ENCODE results near the genes NAALAD2 and FAT3.

- PRO-cap, result no peak
Measured at GRCh38 chr11:86032891-86034178, 35.5 kb downstream of the PICALM start.

GRCh38 chr11:86394856-86395572, 20.3 kb downstream of the CCDC81 start:
- PRO-cap, result no peak

DNA sequence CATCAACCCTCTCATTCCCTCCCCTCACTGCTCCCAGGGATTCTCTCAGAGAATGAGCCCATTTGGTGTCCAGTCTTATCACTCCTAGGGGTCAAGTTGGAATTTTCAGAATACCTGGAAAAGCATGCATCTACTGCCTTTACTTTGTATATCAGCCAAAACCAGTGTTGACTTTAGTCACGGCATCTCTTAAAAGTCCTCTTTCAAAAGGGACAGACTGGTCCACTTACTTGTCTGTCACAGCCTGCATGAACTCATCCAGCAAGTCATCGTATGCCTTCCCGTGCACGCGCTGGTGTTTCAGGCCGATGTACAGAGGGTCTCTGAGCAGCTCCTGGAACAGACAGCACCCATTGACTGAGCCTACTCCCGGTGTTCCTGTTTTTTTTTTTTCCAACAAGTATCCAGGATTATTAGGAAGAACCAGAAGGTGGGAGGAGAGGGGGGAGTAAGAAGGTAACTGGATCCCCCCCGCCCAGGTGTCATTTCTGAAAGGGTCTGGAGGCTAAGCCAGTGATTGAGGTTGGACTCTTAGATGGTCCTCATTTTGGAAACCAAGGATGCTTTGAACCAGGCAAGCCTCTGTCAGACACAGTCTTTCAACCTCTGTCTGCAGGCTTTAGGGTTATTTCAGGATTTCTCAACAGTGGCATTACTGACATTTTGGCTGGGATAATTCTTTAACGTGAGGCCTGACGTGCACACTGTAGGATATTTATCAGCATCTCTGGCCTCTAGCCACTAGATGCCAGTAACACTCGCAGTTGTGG, 112.6 kb downstream of the CCDC81 start:
- PRO-cap, result no peak

DNA sequence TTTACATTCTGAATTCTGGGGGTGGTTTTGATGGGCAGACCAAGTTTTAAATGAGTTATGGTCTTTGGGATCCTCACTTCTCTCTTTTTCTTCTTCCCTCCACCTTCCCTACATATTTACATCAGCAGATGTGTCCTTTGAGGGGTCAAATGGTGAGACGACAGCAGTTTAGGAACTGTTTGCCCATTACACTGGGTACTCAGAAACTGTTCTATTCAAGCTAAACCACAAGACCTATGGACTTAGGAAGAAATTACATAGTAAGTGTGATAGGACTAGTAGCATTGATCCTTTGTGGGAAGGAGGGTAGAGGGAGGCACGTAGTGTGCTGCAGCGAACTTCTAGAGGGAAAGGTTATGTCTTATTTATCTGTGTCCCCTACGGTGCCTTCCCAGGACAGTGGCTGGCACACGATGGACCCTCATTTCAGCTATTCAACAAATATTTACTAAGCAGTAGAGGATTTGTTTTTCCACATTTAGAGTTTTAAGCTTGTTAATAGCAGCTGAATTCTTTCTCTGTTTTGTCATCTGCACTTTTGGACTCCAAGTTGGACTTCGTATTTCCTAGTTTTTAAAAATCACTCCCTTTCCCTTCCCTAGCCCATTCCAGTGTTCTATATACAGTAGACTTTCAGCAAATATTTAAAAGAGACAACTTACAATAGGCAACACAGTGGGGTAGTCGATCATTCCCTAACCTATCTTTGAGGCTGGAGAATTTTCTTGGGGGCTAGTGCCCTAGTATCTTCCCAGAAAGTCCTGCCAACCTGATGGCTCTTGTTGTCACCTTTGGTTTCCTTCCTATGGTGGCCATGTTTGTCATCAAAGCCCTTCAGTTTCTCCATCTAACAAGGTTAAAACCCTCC, 13.9 kb downstream of the FZD4 start:
- PRO-cap, result no peak

GRCh38 chr11:86945802-86946449, 9.3 kb downstream of the FZD4 start:
- PRO-cap, result no peak

DNA sequence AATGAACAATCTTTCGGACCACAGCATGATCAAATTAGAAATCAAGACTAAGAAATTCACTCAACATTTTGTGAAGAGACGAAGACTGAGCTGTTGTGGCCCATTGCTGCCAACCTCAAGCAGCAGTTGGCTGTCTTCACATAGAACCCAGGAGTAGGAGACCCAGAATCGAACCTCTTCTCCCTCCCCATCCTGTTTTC, 13.5 kb upstream of the TMEM135 start:
- PRO-cap, result no peak

- PRO-cap, result no peak
Measured at GRCh38 chr11:87179727-87180318, 142.1 kb downstream of the TMEM135 start.

DNA sequence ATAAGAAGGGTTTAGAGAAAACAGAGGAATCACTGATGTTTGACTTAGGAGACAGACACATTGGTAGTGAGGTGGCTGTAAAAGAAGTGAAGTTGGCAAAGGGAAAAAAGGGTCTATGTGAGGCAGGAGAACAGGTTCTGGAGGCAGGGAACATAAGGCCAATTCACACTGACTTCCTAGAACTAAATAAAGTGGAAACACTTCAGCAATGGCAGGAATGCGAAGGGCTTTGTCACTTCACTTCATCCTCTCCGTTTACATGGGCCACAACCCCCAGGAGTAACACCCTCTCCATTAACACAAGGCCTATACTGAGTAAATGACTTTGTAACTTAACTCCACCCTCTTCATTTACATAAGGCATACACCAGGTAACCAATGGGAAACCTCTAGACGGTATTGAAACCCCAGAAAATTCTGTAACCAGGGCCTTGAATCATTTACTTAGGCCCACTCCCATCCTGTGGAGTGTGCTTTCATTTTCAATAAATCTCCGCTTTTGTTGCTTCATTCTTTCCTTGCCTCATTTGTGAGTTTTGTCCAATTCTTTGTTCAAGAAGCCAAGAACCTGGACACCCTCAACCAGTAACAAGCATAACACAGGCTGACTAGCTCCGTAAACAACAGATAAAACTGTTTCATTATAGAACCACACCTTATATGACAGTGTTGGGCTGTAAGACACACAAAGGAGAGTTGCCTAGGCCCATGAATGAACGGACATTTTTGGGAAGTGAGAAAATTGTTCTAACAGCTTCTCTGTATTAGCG, 36.4 kb downstream of the CTSC start:
- PRO-cap, result no peak

DNA sequence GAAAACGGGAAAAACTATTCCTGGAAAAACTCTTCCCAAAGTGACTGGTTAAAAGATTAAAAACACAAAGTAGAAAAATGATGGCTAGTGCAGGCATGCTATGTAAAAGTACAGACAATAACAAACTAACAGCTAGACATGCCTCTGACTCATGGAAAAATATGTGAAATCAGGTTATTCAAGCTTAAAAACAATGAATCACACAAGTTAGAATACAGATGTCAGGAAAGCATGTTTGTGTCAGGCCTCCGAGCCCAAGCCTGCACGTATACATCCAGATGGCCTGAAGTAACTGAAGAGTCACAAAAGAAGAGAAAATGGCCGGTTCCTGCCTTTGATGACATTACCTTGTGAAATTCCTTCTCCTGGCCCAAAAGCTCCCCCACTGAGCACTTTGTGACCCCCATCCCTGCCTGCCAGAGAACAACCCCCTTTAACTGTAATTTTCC, 110.1 kb downstream of the NOX4 start:
- PRO-cap, result unidirectional peak, plus-strand start at position 215 of the sequence

- PRO-cap, result no peak
Measured at GRCh38 chr11:90095309-90095854, 9.6 kb downstream of the UBTFL1 start.

DNA sequence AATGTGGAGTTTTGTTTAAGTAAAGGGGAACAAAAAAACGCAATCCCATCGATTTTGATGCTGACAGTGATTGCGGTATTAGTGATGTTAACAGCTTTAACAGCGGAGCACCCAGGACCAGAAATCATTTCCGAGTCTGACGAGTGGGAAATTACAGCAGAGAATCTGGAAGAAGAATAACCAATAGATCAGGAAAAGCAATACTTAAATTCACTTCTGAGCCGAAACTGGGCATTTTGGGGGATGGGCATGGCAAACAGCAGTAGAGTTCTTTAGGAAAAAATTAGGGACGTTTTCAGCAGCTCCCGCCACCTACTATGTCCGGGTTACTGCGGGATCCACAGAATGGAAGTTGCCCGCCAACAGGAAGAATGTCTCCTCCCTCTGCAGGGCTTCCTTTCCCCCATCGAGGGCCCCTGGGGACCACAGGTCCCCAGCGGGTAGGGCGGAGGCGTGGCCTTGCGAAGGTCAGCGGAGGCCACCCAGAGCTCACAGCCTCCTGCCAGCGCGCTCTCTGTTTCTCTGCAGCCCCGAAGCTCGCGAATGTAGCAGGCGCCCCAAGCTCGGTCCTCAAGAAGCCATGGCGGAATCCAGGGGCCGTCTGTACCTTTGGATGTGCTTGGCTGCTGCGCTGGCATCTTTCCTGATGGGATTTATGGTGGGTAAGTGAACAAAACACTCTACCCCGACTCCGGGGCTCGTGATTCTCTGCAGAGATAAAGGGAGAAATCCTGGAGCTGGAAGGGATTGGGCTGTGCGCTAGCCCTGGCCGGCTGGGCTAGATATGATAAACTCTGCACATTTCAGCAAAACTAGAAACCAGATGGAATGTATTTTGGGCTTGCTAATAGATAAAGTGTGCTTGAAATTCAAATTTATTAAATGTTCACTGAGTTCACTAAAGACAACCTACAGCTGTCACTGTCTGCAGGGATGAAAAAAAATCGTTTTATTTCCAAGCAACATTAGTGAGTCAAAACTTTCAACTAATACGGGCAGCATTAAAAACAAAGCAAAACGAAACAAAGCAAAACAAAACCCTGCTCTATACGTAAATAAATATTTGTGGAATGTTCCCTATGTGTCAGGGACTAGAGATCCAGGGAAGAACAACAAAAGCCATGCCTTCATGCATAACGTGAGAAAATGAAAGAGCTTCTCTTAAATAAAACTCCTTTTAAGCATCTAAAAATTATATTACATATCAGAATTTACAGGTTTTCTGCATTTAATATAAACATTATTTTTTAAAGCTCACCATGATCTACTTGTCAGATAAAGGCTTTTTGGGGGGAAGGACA, at the start of gene NAALAD2:
Gene NAALAD2 (plus strand): TSS at position 485 of the 1,301 bp plus-strand sequence.
- PRO-cap, result bidirectional peak, plus-strand start at position 517 of the sequence, minus-strand start at position 319 of the sequence

DNA sequence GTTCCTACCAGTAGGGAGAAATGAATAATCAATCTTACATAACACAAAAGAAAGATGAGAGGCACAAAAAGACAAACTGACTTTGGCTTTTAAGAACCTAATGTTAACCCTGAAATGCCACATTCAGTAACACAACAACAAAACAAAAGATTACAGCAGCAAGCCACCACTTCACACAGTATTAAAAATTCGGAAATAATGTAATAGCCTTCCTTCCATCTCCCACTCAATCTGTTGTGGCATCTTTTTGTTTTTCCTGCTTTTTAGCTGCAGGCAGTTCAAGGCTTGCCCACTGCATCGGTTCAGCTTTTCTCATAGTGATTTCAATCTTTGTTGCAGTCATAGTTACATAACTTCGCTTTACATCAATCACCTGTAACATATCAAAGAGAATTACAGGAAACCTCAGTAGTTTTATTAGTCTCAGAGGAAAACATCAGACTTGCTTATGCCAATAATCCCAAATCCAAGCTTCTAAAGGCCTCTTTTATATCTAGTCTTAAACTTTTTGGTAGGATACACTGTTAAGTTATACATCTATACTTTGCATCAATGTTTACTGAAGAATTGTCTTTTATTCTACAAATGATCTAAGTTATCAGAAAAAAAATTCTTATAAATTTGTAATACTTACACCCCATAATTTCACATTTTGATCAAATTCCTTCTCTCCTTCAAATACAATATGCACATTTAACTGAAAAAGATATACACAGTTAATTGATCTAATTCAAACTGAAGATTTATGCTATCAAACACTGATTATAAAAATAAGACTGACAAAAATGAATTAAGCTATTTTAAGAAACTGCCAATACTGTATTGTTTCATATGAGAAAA, 20.4 kb downstream of the CHORDC1 start:
- PRO-cap, result no peak

- PRO-cap, result no peak
Measured at GRCh38 chr11:91982225-91982483, 242.5 kb upstream of the FAT3 start.

- PRO-cap, result no peak
Measured at GRCh38 chr11:92169490-92169838, 55.2 kb upstream of the FAT3 start.

- PRO-cap, result unidirectional peak, plus-strand start at chr11:92224656; unidirectional peak, plus-strand start at chr11:92224818
Measured at GRCh38 chr11:92224389-92225480, at the start of gene FAT3. Gene FAT3, plus strand, starts transcription at chr11:92224818.

GRCh38 chr11:93116224-93117350, 81.2 kb downstream of the SLC36A4 start:
- PRO-cap, result no peak

DNA sequence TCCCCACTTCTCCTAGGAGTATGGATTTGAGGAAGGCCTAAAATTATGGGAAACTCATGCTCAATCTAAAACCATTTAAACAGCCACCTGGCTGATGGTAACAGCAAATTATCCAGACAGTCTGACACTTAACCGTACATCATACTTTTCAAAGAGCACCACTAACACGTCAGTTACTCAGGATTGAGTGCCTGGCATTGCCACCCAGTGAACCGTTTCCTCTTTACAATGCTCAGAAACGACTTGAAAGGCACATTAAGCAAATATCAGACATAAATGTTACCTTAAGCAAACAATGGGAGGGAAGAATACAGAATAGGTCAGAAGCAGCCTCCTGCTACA, 18.8 kb upstream of the SLC36A4 start:
- PRO-cap, result no peak

DNA sequence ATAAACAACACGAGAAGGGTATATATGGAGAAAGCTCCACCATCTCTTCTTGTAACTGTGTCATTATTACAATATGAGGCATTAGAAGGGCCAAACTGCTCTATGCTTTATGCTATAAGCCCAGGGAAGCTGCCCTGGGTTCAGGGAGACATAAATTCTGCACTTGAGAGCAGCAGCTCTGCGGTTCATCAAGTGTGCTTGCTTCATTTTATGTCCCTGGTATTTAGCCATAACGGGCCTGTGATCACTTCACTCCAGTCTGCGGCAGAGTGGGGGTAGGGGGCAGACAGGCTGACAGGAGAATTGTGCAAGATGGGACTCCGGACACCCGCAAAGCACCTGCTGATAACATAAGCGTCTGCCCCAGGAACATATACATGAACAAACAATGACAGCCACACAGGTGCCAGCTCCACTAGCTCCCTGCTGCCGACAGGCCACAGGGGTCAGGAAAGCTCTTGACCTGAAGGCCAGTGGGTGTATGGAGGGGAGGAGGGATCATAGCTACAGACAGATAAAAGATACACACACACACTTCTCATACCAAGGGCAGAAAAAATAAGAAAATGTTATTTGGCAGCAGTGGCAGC, 56.1 kb downstream of the SMCO4 start:
- PRO-cap, result no peak

- PRO-cap, result no peak
Measured at GRCh38 chr11:93528117-93528576, 15.0 kb downstream of the SMCO4 start.

- PRO-cap, result no peak
Measured at GRCh38 chr11:93537032-93537466, 6.1 kb downstream of the SMCO4 start.